Neural progenitor cell (in vitro differentiated cells): ENCODE results near the gene VEGFC.

DNA sequence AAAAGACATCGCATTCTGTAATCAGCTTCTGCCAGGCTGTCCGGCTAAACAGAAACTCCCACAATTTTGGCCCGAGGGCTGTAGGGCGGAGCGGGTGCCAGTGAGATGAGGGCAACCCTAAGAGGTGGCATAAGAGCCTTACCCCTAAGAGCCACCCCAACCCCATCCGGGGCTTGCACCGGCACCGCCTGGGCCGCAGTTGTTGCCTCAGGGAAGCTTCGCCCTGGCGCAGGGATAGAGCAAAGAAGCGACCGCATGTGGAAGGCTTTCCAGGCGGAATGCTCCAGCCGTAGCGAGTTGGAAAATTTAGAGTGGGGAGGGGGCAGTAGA, 8.3 kb downstream of the HAND2 start:
- RAMPAGE, long total RNA, result no peak

DNA sequence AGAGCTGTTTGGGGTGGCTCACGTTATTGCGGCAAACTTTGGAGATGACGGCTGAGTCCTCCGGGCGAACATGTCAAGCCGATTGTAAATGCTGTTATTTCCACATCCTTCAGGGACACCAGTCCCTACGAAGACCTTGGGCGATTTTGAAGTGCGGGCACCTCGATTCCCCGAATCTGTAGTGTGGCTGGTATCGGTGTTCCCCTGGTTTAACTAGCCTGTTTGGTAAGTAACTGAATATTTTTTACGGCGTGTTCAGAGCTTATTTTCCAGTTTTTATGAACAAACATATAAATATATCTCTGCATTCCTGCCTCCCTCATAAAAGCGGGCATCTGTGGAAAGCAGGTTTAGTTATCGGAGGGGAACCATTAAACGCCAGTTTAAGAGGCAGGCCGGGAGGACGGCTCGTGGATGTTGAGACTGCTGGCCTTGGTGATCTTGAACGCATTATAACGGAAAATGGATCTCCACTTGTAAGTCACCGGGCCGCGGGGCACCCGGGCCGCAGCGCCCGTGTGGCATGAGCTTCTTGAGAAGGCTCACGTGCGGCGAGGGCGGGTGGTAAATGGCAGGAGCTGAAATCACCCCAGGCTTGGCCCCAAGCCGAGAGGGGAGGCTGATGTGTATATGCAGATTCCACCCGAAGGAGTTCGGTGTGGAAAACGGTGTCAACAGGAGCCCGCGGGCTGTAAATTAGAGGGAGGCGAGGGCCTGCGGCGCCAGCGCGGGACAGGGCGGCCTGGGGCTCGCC, 1.0 kb upstream of the HAND2 start:
- RAMPAGE, long total RNA, result no peak

DNA sequence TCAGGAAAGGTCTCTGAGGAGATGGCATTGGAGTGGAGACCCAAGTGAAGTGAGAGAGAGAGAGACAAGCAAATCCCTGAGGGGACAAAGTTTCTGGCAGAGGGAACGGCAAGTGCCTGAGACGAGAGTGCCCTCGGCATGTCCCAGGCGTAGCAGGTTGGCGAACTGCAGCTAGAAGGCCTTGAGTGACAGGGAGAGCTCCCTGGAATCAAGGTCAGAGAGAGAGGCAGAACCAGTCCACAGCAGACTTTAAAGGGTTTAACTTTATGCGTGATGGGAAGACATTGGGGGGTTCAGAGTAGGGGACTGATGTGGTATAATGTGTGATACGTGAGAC, 150.3 kb upstream of the HAND2 start:
- RAMPAGE, long total RNA, result no peak

DNA sequence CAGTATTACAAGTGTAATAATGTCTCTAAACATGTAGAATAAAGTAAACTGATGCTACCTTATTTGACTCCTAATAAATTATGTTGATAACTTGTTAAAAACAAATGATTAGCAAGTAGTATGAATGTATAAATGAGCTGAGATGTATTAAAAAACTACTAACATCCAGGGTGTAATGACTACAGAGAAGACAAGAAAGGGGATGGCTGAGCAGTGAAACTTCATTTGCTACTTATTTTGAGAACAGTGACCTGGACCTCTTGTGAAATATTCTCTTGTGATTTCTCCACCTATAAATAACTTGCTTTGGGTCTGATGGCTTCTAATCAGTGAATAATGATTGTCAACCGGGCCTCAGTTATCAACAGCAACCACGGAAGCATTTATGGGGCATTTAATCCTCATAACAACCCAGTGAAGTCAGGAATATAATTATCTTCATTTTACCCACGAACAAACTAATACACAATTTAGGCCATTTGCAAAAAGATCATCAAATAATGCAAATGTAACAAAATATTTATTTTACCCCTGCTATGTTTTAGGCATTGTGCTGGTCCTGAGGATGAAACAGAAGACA, 154.2 kb upstream of the HAND2 start:
- RAMPAGE, long total RNA, result no peak

DNA sequence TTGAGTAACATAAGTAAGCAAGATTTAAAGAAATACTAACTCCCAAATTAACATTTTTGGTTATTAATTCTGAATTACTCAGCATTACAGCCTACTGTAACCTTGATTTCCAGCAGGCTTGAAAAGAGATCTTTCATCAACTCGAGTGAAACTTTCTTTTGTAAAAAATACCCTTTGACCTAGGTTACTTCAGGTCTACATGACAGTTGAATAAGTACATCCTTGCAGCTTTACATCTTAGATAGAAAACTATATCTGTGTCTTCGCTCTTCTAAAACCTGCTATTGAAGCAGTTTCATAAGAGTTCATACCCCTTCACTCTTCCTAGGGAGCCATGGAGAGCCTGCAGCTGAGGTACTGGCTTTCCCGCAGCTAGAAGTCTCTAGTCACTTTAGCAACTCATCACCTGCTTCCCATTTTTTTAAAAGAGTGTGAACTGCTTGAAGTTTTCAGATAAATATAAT, 335.9 kb downstream of the FBXO8 start:
- RAMPAGE, long total RNA, result no peak

DNA sequence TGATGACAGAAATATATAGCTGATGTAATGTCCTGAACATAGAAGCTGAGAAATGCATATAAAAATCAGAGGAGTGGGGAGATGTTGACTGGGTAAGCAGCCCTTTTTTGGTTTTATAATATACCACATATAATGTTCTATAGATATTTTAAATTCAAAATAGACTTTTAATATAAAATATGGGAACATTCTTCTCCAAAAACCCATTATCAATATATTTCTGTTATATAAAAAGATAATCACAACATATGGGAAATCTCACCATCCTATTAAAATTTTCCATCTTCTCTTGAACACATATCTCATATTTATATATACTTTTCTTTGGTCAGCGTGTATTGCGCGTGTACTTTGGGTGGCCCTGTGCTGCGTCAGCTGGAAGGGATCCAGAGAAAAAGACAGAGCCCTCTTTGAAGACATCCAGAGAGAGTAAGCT, 4.2 kb upstream of the HPGD start:
- RAMPAGE, long total RNA, result no peak

DNA sequence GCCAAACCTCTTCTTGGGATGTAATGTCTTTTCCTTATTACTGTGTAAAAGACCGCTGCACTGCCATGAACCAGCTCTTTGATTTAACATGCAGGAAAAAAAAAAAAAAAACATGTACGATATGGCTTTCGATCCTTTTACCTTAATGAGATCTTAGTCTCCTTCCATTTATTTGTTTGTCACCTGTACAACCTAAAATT, 348.7 kb downstream of the ADAM29 start:
- RAMPAGE, long total RNA, result no peak

GRCh38 chr4:176237970-176238677, 30.9 kb downstream of the ASB5 start:
- RAMPAGE, long total RNA, result no peak

DNA sequence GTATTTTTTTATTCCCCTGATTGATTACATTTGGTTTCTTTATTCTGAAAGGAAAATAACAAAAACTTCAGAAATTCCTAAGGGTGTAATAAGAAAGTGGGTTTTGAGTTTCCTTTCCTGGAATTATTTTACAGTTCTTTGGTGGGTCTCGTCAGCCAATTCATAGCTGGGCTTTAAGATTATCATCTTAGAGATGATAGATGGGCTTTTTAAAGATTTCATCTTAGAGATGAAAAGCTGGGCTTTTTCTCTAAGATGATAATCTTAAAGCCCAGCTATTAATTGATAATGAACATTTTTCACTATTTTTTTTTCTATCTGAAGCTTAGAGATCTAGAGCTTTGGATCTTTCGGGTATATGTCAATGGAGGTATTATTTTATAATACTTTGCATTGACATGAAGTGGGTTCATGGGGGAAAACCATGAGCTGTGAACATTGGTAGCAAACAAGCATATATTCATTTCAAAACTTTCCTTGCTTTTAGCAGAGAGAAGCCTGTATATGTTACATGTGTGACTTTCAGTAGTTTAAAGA, 11.2 kb downstream of the SPCS3 start:
- RAMPAGE, long total RNA, result no peak

DNA sequence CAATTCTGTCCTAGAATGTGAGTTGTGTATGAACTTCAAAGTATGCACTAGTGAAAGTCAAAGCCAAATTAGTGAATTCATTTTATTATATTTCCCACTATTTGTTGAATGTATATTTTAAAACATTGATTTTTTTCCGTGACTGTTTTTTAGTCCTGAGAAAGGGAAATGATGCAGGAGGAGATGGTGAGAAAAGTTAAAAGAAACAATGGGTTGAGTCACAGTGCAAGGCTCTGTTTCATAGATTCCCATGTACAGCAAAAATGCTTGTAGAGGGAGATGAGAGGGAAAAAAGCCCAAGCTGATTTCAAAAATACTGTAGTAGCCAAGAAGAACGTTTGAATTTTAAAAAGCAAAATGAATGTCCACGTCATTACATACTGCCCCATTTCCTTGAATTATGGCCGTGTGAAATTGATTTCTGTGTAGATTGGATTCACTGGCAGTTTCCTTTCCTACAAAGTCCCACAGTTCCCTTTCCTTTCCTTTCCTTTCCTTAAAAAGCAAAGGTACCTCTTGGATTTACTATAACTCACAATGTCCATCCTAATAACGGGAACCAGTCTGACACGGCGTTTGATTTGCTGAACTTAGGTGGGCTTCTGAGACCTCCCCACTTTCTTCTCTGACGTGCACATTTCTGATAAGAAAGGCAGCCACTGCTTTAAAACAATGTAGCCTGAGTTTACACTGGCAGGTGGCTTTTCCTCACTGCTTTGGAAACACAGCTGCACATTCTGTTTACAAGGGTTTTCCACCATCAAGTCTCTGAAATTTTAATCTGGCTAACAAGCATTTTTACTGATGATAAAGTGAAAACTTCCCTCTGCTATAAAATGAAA, 63.7 kb downstream of the SPCS3 start:
- RAMPAGE, long total RNA, result no peak

GRCh38 chr4:176788872-176789357, 3.8 kb downstream of the VEGFC start:
- RAMPAGE, long total RNA, result no peak

- RAMPAGE, long total RNA, result no peak
Measured at GRCh38 chr4:176792684-176793380, at the start of gene VEGFC. TSS of gene VEGFC (minus strand) at chr4:176792922.

DNA sequence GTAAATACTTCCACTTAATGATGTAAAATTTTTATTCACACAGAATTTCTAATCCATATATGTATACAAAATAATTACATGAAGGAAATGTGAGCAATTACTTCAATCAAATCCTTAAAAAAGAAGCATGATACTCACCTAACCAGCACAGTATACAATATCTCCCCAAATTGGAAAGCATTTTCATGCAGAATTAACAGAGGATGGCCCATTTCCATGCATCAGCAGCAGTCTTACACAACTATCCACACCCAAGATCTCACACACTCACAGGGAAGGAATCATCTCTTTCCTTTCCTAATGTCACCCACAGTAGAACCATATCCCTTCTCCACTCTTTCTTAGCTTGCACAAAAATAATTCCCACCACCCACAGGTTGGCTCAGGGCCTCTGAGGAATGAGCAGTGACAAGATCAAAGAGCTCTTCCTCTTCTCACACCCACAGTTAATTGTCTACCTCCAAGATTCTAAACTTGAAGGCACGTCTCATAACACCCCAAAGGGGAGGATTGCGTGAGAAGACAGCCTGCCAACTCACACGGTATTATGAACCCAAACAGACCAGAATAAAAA, 217.6 kb upstream of the VEGFC start:
- RAMPAGE, long total RNA, result no peak

GRCh38 chr4:180058172-180059288, 2184.7 kb upstream of the TENM3 start:
- RAMPAGE, long total RNA, result no peak

DNA sequence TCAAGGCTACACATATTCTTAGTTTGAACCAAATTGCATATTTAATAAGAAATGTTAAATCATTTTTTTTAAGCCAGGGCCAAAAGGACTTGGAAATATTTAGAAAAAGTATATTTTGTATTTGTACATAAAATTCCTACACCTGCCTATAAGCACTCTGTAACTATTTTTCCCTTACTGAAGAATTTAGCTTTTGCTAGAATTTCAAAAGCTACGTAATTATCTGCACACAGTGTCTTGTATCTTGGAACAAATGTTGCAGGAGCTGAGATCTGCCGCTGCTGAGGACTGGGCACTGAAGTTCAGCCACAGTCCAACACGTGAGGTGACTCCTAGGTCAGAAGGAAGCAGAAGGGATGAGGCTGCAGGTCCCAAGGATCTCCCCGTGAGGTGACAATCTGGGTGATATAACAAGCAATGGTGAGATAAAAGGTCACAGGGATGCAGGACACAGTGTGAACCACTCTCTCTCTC, 1416.2 kb upstream of the TENM3 start:
- RAMPAGE, long total RNA, result no peak

- RAMPAGE, long total RNA, result no peak
Measured at GRCh38 chr4:181264798-181265425, 978.3 kb upstream of the TENM3 start.

GRCh38 chr4:182144626-182145090, 98.5 kb upstream of the TENM3 start:
- RAMPAGE, long total RNA, result no peak

DNA sequence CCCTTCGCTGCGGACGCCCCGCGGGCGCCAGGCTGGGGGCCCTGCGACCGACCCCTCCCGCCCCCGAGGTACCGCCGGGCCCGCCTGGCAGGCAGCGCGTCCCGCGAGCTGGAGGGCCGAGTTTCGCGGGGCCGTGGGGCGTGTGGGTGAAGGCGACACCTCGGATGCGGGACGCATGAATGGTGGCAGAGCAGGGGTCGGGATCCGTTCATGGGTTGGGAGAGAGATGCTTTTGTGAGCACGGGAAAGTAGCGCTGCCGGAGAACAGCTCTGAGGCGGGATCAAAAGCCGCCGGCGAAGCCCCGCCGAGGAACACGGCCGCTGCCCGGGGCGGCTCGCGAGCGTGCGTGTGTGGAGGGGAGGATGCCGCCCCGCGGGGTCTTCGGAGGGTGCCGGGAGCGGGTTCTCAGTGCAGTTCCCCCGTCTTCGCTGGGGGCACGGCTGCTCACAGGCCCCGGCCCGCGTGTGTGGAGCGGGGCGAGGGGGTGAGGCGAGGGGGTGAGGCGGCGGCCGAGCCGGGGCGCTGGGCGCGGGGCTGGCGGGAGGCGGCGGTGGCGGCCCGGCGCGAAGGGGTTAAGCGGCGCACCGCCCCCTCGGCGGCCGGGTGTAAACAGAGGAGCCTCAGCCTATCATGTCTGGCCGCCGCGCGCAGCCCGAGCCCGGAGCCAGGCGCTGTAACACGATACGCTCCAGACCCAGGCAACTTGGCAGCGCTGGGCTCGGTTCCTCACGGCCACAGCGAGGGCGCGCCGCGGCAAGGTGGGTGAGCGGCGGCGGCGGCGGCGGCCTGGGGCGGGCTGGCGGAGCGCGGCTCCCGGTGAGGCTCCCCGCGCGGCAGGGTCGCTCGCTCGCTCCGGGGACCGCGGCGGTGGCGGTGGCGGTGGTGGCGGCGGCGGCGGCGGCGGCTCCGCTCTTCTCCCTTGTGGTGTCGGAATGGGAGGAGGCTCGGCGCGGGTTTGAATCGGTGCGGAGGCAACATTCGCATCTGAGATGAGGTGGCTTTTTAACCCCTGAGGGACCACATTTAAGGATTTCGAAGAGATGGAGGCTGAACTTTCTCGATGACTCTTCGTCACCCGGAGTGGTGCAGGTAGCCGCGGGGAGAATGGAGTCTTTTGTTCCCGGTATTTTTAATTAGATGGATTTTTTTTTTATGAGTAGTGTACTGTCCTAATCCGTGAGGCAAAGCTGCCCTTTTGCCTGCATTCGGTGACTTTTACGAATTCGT, 205.5 kb downstream of the TENM3 start:
- RAMPAGE, long total RNA, result no peak

DNA sequence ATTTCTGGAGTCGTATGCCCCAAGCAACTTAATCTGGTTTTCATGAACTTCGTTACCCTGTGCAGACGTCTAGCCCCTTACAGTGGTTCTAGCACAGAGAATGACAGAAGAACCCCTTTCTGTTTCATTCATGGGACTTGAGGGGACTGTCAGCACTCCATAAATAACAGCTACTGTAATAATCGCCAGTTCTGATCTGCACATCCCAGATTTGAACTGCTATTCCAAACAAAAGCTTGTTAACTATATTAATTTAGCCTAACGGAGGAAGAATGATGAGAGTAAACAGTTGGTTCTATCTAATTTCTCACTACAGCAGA, 1.0 kb upstream of the DCTD start:
- RAMPAGE, long total RNA, result no peak

DNA sequence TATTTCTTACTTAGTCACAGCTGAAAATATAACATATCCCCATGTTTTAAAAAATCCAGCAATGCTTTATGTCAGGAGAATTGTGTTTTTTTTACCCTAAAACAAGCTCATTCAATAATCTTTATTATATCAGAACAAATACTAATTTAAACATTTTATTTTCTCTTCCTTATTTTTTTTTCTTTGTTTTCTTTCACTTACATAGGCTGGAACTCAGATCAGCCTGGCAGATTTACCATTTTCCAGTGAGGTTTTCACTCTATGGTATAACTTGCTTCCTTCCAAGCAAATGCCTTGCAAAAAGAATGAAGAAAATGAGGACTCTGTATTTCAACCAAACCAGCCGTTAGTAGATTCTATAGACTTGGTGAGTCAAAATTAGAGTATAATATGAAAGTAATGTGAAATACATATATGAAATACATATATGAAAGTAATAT, 49.2 kb downstream of the CLDN22 start:
- RAMPAGE, long total RNA, result no peak